SK-N-DZ (cell line): Measurements from ENCODE around the gene INPP1.

DNA sequence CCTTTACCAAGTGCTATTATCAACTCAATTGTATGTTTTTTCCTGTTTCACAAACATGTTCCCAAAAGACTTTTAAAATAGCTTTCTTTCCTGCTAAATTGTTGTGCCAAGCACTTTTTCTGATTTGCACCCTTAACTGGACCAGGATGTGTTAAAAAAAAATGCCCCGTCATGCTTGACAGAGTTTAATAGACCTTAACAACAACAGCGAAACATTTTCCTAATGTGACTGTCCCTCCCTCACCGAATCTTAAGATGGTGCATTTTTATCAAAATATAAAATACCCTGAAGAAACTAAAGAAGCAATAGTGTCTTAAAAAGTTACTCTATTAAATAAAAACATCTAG, 44.1 kb downstream of the CALCRL start:
RAMPAGE:
- cytosol, long total RNA: no peak
- nucleus, long total RNA: no peak

GRCh38 chr2:187516560-187517489, 37.4 kb downstream of the TFPI start:
RAMPAGE:
- cytosol, long total RNA: no peak
- nucleus, long total RNA: no peak

RAMPAGE:
- cytosol, long total RNA: no peak
- nucleus, long total RNA: no peak
Measured at GRCh38 chr2:187541030-187541592, 13.1 kb downstream of the TFPI start.

DNA sequence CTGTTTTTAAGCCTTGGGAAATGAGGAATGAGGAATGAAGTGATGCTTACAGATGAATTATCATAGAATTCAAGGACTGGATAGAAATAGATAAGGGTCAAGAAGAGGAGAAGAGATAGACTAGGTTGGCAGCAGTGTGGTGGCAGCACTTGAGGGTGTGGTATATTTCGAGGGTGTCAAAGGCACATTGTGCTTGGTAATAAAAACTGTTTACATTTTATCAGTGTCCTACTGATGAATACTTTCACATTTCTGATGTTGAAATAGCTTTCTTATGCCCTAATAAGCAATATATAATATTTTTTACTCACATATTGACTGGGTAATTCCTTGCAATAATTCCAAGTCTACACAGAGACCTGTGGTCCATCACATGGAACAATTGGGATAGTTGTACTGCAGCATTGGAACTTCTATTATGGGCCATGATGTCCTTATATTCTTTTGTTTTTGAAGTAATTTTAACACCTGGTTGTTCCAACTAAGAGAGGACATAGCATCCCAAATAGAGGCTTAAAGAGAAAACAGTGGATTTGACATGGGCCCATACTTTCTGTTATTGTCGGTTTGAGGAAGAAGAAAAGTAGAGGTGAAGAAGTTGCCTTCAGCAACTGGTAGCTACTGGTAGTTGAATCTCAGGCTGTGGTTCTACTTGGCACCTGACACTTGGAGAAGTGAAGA, 3.2 kb downstream of the TFPI start:
RAMPAGE:
- cytosol, long total RNA: no peak
- nucleus, long total RNA: no peak

GRCh38 chr2:188979634-188980145, 5.5 kb downstream of the COL3A1 start:
RAMPAGE:
- cytosol, long total RNA: no peak
- nucleus, long total RNA: no peak

GRCh38 chr2:189268076-189268534, 88.5 kb upstream of the COL5A2 start:
RAMPAGE:
- cytosol, long total RNA: no peak
- nucleus, long total RNA: no peak

RAMPAGE:
- cytosol, long total RNA: no peak
- nucleus, long total RNA: no peak
Measured at GRCh38 chr2:189575090-189575570, 5.5 kb downstream of the SLC40A1 start.

RAMPAGE:
- cytosol, long total RNA: no peak
- nucleus, long total RNA: no peak
Measured at GRCh38 chr2:189579409-189580532, 815 bp downstream of the SLC40A1 start.

DNA sequence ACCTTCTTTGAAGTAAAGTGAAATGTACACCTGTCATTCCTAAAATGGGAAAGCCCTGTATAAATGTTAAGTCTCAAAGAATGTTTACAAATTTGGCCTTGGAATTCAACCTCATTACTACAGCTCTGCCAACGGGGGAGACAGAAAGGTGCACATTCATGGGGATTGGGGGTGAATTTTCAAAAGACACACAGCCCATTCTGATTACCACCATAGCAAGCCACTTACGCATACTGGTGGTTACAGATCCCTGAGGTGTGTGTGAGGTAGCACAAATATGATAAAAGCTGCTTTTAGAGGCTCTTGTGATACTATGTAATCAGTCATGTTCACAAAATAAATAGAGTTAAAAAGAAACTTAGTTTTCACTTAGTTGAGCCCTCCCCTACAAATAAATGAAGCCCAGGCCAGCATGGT, 1.1 kb downstream of the ASDURF start:
RAMPAGE:
- cytosol, long total RNA: no peak
- nucleus, long total RNA: no peak

DNA sequence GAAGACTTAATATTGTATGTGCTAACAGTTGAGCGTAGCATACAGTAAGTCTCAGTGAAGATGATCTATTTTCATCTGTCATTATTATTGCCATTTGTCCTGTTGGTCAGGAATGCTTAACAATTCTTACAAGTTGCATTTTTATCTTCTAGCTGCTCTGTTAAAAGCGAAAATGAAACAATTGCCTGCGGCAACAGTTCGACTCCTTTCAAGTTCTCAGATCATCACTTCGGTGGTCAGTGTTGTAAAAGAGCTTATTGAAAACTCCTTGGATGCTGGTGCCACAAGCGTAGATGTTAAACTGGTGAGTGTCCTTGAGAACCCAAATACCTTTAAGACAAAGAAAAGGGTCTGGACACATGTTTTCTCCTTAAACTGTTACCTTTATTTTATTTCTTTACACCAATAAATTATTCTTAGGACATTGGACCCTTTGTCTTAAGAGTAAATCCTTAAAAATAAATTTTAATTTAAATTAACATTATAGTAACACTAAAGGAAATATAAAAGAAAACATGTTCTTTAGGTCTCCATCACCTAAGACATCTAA, 7.5 kb downstream of the PMS1 start:
RAMPAGE:
- cytosol, long total RNA: no peak
- nucleus, long total RNA: no peak

GRCh38 chr2:189854799-189855259, 70.6 kb downstream of the PMS1 start:
RAMPAGE:
- cytosol, long total RNA: no peak
- nucleus, long total RNA: no peak

GRCh38 chr2:189857061-189857479, 72.8 kb downstream of the PMS1 start:
RAMPAGE:
- cytosol, long total RNA: no peak
- nucleus, long total RNA: no peak

DNA sequence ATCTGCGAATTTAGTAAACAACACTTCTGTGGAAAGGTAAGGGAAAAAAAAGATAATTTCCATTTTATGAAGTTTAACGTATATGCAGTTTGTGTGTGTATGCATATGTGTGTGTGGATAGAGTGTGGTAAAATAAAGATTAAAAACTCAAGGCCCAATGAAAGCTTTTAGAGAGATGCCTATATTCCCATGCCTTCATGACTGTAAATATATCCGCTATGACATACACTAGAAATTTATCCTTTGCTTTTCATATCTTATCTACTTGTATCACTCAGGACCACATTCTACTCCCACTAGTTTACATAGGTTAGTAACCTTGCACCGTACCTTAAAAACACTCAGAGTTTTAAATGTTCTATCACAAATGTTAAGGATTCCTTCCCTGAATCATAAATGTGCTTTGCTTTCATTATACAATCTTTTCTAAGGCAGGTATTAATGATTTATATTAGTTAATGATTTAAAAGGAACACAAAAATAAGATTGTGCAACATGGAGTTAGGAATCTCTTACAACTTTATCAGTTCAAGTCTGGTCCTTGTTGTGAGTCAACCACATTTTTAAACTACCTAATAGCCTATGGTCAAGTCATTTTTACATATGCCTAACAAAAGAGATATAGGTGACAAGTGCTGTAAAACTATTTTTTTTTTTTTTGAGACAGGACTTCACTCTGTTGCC, 8.4 kb upstream of the INPP1 start:
RAMPAGE:
- cytosol, long total RNA: no peak
- nucleus, long total RNA: no peak

DNA sequence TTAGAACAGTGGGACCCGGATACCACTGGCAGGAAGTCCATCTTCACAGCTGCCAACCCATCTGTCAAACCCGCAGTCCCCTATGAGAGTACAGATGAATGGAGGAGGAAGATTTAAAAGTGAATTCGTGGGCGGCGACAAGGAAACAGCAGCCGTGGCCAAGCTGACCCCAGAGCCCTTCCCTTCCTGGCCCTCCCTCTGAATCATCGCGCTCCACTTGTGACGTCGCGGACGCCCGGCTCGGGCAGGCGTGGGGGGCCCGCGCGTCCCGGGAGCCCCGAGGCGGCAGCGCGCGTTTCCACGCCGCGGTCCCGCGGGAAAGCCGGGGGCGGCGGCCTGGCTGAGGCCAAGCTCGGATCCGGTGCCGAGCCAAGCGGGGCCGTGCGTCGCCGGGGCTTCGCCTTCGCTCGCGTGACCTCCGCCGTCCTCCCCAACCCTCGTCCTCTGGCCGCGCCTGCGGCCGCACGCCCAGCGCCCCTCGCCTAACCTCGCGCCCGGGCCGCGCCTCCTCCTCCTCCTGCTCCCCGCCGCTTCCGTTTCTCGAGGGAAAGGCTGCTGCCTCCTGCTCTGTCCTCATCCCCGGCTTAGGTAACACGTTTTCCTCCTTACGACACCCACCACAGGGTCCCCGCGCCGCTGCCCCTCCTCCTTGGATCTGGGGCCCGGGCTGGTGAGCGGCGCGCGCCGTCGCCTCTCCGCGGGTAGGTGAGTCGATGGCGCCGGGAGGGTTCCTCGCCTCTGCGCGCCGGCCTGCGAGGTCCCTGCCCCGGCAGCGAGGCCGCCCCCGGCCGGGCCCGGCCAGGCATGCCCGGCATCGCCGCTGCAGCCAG, at the start of gene INPP1:
INPP1 (plus strand) TSS at position 216 of the 830 bp plus-strand sequence.
RAMPAGE:
- cytosol, long total RNA: no peak
- nucleus, long total RNA: no peak

RAMPAGE:
- cytosol, long total RNA: no peak
- nucleus, long total RNA: no peak
Measured at GRCh38 chr2:190406782-190407022, 1.5 kb upstream of the MFSD6 start.

DNA sequence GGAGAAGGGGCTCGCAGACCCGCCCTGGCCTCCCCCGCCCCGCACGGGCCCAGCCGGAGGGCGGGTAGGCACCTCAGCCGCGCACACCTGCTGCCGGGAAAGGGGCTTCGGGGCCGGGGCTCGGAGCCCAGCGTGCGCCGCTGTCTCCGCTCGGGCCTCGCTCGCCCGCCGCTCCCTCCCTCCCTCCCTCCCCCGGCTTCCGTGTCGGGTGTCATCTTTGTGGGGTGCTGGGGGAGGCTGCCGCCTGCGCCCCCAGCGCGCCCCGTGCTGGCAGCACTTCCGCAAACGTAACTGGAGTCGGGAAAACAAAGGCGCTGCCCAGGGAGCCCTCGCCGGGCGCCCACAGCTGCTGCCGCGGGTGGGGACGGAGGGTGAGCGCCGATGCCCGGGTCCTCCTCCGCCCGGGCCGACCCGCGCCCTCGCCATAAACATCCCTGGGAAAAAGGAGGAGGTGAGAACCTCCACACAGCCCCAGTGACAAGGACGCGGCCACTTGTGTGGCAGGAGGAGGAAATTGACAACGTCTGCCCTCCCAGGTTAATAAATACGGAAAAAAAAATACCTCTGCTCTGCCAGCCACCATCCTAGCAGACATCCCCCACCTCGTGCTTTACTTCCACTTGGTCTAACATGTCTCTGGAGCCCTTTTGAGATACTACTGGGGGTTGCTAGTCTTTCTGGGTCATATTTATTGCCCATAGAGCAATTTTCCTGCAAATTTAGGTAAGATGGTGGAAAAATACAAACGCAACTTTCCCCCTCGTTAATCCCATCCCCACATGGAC, 561 bp downstream of the MFSD6 start:
RAMPAGE:
- cytosol, long total RNA: no peak
- nucleus, long total RNA: no peak

RAMPAGE:
- cytosol, long total RNA: no peak
- nucleus, long total RNA: no peak
Measured at GRCh38 chr2:190492272-190492923, 42.1 kb downstream of the NEMP2 start.

DNA sequence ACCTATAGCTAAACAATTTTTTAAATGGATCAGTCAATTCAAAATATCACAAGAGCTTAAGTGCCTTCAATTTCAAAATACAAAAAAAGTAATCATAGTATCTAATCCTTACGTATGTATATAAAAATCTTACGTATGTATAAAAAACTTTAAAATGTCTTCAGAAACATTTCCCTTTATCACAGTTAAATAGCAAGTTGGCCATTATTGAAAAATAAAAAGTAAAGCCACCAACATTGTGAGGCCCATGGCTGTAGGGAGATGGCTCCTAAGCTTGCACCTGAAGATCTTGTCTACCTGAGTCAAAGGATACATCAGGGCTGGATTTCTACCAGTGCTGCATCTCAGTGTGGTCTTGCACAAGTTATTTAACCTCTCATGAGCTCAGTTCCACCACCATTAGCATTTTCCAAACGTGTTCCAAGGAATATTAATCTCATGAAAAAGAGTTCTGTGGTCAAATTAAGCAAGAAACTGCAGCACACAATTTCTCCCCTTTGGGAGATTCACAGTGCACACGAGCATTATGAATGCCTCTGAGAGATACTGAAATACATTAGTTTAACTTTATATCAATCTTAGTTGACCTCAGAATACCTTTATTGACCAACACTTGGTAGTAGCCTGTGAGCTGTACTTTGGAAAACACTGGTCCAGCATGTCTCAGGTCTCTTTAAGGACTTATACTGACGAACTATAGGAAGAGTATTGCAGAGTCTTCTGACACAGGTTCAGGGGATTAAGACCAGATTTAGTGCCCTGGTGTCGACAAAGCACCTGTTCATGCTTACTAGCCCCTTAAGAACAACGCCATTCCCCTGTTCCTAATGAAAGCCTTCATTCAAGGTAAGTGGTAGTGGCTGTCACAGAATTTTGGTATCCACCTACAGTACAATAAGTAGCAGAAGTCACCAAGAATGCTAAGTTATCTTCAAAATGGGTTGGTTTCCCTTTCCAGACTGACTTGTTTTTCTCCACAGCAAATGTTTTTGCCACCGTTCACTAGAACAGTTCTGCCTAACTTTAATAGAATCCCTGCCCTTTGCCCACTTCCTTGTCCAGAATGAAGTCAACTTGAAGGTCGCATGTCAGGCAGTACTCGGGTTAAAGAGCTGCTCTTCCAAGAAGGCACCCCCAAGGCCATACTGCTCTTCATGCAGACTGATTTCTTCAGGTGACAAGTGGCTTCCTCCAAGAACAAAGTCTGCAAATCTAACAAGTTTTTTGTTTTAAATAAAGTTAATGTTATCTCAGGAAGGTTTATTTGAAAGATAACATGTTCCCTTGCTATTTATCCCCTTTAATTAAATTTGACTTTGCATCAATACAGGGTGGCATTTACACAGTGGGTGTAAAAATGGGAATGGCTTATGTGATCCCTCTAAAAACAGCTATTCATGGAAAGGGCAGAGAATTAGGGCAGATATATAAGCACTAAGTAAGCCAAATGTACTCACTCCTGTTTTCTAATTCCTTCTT, 25.9 kb downstream of the NEMP2 start:
RAMPAGE:
- cytosol, long total RNA: no peak
- nucleus, long total RNA: no peak

DNA sequence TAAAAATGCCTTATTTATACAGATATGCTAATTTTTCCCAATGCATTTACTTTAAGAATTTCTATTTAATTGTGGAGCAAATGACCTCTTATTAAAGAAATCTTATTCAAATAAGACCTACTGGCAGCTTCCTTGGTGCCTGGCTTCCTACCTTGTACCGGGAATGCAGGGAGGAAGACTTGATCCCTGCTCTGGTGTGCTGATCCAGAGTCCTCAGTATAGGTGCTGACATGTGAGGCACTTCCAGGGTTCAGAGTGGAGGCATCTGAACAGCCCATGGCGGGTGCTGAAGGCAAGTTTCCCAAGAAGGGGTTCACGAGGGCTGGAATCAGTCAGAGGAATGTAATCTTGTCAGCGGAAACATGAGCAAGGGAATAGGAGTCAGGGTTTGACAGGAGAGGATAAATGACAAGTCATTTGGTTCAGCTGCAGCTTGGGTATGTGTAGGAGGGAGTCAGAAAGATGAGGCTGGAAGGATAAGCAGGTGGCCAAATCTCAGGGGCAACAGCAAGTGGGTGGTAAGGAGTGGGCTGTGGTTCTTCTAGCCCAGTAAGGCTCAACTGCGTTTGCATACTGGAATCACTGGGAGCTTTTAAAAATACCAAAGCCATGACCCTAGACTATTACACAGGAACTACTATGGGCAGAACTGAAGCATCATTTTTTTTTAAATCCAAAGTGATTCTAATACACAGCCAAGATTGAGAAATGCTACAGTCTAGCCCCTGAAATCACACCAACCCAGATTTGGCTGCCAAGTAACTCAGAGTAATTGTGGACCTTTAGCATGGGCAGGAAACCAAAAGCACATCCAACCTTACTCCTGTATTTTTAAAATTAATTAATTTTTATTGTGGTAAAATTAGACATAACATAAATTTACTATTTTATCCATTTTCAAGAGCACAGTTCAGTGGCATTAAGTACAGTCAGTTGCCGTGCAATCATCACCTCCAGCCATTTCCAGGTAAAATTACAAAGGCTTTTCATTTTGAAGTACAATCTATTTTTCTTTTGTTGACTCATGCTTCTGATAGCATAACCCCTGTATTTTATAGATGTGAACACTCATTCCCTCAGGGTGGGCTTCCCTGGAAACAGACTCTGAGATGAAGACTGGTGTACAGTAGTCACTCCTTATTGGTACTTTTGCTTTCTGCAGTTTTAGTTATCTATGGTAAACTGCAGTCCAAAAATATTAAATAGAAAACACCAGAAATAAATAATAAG, 41.7 kb upstream of the NAB1 start:
RAMPAGE:
- cytosol, long total RNA: no peak
- nucleus, long total RNA: no peak

DNA sequence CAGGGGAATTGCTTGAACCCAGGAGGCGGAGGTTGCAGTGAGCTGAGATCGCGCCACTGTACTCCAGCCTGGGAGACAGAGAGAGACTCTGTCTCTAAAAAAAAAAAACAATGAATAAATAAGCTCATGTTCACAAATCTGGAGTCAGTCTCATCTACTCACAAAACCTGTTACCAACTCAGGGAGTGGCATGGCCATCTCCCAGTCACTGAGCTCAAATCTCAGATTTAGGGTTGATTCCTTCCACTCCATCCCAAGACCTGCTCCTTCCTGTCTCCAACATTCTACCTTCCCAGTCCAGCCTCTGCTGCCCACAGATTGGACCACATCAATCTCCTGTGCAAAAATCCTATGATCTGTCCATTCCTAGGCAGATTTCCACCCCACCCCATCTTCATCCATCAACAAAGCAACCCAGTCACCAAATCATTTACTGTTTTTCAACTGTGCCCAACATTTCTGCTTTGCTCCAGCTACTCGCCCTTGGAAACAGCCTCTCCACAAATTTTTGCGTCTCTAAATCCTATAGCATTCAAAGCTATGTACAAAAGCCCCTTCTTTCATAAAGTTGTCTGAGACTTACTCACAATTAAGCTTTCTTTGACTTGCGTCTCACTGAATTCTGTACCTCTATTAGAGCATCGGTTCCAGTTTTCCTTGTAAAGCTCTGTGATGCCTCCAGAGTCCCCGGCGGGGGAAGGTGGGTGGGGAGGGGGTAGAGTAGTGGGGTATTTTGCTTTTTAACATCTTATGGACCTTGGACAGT, 1.5 kb downstream of the STAT1 start:
RAMPAGE:
- cytosol, long total RNA: no peak
- nucleus, long total RNA: no peak